ENCODE data around the gene CAMSAP1.

DNA sequence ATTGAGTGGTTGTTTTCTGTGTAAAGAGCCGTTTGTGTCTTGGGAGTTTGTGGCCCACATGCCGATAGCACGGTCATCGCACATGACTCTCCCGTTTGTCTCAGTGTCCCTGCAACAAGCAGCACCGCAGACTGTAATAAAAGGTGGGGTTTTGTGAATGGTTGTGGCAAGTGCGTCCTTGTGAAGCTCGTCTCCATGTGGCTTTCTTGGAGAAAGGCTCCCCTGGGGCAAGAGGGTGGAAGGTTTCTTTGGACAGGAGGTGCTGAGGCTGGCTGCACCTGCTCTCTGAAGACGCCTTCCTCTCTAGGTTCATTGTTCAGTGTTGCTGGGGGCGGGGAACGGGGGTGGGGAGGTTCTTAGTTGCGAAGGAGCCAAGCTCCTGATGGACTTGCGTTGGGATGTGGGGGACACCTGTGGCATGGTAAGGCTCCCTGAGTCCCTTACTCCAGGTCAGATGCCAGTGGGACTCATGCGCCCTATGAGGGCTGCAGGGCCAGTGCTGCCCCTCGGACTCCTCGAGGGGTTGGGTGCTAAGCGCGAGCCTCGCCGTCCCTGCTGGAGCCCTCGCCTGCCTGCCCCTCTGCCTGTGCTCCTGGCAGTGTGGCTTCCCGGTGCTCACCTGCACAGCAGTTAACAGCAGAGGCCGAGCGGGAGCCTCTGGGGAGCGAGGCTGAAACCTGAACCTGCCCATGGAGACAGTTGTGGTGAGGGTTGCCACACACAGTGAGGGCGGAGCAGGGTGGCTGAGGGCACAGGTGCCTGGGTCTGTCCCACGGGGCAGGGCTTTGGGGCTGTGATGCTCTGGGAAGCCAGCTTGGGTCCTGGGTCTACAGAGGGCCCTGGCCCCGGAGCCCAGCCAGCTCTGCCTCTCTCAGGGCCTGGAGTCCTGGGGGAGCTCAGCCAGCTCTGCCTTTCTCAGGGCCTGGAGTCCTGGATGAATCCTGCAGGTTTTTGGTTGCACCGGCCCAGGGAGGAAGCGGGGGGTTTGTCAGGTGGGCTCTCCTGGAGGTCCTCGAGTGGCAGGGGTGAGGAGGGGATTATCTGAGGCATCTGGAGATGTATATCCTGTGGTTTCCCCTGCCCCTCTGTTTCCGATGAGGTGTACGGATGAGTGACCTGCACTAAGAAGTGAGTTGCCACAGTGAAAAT, 23.0 kb downstream of the WDR5 start:
- RRBS, result 100% methylated on average over 2 of the region's 33 CpGs

DNA sequence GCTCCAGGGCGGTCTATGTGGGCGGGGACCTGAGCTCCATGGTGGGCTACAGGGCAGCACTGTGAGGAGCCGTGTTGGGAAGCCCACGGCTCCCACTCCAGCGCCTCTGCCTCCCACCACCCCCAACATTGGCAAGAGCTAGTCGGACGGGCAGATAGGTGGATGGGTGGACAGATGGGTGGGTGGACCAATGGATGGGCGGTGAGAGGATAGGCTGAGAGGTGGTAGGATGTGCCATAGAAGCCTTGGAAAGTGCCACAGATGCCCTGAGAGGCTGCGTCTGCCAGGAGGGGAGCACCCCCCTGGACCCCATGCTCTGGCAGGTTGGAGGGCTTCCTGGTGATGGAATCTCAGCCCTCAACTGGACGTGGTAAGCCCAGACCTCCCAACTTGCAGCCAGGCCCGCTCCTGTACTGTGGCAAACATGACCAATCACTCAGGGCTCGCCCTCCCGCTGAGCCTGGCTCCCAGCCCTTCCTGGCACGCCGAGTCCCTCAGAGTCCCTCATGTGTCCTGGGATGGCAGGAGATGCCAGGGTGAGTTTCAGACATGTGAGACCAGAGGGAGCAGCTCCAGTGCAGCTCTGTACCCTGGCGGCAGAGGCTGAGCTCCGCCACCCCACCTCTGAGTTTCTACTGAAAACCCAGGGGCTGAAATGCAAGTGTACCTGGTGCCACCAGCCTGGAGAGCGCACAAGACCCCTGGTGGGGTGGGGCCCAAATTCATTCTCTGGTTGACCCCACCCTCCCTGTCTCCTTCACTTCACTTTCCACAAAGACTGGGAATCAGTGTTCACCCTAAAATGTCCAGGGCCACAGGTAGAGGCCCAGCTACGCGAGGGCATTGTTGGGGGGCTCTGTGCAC, 42.1 kb upstream of the RXRA start:
- RRBS, result no CpG with 5 or more reads among the region's 20 CpGs

DNA sequence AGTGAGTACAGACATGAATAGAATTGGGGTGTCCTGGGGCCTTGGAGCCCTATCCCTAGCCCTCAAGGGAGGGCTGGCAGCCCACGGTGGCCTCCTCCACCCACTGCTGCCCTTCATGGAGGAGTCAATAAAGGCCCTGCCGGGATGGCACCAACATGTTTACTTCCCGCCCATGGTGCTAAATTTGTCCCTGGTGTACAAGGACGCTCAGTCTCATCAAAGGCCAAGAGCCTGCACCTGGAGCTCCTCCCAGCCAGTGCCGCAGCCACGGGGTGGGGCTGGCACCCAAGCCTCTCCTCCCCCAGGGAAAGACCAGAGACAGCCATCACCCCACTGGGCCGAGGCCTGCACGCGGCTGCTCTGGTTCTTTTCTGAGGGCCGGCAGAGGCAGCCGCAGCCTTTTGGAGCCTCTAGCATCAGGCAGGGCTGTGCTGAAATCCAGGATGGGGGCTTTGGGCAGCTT, 34.8 kb upstream of the RXRA start:
- RRBS, result no CpG with 5 or more reads among the region's 11 CpGs

DNA sequence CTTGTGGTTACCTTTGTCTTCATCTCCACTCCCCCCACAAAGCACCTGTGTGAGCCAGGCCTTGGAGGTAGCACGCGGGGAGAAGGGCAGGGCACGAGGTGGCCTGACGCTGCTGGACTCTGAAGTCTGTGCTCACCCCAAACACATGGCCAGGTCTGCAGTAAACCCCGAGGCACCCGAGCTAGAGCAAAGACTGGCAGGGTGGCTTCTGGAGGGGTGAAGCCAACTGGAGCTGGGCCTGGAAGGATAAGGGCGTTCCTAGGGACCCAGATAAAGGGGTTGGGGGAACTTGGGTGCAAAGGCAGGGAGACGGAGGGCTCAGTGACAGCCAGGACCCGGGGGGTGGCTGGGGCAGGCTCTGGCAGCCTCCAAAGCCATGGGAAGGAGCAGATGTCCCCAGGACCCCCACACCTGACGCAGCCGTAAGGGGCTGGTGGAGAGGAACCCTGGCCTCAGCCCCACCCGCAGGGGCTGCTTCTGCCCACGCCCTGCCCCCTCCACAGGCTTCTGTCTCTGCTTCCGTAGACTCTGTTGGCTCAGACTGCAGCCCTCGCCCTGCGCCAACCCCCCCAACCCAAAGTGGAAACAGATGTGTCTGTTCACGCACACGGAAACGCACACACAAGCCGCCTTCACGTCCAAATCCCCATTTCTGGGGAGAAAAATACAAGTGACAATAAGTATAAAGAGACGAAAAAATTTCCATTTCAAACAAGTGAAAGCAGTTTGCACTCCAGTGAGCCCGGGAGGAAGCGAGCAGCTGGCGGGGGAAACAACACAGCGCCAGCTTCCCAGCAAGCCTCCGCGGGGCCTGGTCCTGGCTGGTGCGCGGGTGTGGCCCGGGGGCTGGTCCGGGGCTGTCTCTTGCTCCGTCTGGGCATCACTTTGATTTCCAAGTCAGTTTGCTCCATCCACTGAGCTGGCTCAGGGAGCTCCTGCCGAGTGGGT, 32.7 kb upstream of the RXRA start:
- RRBS, result 8% methylated on average over 9 of the region's 34 CpGs

DNA sequence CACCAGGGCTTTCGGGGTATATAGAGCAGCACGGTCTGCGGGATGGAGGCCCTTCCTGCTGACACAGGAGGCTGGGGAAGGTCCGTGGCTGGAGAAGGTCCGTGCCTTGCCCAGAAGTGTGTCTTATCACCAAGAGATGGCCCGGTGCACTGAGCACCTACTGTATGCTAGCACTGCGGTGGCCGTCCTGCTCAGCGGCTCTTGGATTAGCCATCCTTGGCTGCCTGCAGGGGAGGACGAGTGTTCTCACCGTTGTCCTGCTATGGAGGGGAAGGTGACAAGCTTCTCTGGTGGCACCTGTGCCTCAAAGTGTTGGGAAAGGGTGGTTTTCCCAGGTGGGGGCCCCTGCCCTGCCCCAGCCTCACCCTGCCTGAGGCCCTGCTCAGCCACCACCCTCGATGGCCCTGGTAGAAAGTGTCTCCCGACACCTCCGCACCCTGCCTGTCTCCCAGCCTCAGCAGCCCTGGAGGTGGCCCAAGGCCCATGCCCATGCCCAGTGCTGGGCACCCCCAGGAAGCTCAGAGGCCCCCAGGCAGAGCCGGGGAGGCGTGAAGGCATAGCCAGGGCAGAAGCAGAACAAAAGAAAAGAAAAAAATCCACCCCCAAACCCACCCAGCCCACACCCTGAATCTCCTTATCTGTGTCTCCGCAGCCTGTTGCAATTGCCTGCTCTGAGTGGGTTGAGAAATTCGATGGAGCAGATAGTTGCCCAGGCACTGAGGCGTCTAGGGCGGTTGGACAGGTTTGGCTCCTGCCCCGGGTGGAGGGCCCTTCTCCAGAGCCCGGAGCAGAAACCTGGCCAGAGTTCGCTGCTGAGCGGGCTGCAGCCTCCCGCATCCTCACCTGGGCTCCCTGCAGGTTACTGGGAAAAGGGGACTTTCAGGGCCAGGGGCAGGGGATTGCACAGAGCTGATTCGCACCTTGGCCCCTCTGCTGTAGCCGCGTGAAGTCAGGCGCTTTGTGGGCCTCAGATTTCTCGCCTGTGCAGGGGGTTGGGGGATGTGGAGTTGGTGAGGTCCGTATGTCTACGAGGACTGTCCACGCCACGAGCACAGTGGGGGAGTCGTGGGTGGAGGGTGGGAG, 30.6 kb downstream of the RXRA start:
- RRBS, result no CpG with 5 or more reads among the region's 35 CpGs

- RRBS, result no CpG with 5 or more reads among the region's 20 CpGs
These were observed 48.2 kb downstream of the RXRA start for GRCh38 chr9:134374341-134374973.

GRCh38 chr9:134374974-134375681, 48.9 kb downstream of the RXRA start:
- RRBS, result 6% methylated on average over 2 of the region's 19 CpGs

DNA sequence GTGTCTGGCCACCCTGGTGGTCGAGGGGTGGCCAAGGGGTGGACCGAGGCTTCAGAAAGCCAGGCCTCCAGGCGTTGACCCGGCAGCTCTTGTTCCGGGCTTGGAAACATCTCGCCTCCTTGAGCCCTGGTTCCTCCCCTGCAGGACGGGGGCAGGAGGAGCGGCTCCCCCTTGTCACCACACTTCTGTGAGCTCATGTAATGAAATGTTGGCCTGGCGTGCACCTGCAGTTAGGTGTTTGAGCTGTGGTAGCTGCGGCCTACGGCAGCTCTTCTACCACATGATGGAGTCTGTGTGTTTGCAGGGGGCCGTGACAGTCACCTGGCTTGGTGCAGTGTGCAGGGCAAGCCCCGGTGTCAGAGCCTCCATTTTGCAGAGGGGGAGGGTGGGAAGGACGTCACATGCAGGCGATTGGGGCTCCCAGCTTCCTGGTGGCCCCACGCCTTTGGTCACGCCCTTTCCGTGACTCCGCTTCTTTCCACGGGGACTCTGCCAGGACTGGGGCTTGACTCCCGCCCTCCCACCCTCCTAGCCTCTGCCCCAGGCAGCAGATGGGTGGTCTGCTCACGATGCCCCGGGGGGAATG, 65.6 kb downstream of the RXRA start:
- RRBS, result 100% methylated on average over 1 of the region's 23 CpGs

- RRBS, result no CpG with 5 or more reads among the region's 7 CpGs
These were observed 70.6 kb downstream of the RXRA start for GRCh38 chr9:134396845-134397240.

DNA sequence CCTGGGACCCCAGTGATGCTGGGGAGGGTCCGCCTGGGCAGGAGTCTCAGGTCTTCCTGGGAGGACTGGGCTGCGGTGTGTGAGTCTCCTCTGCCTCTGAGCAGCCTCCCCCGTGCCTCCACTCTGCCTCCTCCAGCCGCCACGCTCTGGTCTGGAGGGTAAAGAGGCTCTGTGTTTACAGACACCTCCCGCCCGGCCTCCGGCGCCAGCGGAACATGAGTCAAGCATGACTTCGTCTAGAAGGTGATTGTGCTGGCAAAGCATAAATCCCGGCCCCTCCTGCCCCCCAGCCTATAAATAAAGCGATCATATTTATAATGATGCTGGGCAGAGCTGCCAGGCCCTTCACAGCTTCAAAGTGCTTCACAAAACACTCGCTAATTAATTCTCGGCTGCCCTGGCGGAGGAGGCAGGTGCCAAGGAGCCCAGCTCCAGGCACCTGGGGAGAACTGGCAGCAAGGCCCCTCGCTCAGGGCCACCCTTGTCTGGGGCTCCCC, 87.6 kb downstream of the RXRA start:
- RRBS, result 4% methylated on average over 5 of the region's 17 CpGs

DNA sequence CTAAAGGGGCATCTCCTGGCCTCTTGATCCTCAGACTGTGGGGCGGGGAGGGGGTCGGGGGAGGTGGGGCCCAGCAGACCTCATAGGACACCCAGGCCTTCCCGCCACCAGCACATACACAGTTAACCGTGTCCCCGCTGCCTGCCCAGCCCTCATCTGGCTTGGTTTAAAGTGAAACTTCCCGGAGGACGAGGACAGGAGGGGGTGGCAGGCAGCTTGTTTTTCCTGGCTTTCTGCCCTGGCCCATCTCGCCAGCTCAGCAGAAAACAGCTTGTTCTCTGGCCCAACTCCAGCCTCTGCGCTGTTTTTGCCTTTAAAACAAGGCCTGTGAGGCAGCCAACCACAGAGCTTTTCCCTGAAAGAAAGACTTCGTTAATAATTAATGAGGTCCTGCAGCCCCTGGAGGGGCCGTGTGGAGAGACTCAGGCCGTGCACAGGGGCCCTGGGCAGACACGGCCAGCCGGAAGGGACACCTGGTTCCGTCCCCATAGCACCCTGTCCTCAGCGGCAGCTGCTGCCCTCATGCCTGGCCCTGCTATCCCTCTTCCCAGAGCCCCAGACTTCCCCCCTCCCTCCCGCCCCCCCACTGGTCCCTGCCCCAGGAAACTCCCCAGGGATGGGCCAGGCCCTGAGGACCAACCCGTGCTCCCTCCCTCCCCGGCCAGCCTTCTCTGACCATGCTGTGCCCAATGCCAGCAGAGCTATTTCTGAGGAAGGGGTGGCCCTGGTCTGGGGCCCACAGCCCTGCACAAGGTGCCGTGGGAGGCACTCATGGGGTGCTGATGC, 108.8 kb downstream of the RXRA start:
- RRBS, result no CpG with 5 or more reads among the region's 20 CpGs

DNA sequence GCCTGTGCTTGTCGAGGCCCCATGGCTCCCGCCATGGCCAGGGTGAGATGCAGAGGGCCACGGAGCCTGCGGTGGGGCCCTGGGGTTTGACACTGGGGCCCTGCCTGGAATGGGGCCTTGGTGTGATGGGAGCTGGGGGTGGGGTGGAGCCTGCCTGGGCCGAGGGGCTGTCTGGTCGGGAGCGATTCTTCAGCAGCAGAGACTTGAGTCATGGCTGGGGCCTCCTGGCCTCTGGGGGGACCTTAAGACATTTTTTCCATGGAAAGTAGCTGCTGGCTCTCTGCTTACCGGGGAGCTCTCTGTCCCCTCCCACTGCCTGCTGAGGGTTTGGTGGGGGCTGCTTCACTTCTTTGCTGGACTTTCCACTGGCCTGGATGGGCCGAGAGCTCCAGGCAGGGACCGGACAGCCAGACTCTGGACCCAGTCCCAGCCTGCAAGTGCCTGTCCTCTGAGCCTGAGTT, 132.2 kb downstream of the RXRA start:
- RRBS, result 93% methylated on average over 3 of the region's 10 CpGs

DNA sequence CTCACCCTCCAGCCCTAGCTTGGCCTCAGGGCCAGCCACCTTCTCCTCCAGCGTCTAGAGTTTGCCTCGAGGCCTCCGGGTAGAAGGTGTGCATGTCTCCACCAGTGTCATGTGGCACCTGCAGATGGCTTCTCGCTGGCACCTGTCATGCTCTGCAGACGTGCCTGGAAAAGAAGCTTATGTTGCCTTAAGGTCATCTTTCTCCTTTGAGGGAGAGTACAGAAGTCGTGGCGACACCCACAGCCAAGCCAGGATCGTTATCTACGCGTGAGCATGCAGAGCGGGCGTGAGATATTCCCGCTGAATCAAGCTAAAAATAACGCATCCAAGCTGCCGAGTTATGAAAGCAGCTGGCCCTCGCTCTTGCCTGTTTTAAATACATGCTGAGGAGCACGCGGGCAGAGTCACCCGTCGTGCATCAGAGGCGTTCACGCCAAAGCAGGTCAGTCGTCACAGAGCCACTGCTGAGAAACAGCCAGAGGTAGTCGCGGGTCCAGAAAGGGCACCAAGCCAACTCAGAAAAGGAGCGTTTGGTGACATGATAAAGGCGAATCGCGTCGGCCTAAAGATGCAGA, 79.7 kb upstream of the FCN2 start:
- RRBS, result no CpG with 5 or more reads among the region's 30 CpGs

DNA sequence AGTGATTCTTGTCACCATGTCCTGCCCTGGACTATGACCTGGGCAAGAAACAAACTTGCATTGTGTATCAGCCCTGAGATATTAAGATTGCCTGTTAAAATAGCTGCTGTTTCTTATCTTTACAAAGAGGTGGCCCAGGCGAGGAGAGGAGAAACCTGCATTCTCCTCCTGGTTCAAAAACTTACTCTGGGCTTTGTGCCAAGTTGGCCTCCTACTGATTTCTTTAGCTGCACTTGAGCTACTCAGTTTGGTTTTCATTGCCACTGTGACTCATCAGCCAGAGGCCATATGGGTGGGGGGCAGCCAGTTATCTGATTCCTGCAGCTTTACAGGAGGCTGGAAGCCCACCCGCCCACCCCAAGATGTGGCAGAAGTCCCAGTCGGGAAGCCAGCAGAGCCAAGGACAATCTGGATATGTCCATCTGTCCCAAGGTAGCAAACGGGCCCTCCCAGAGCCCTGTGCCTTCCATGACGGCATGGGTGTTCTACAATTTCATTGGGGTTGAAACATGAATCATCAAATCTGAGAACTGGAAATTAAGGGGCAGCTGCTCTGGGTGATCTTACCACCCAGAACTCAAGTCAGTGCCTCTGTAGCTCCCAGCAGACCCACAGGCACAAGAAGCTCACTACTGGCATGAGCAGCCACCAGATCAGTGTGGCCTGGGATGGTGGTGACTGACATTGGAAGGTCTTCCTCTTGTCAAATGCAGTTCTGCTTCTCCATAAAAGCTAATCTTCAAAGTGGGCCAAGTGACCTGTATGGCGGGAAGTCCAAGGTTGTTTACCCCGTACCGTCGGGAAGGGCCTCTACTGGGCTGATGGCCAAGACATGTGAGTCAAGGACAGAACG, 15.5 kb downstream of the FCN2 start:
- RRBS, result no CpG with 5 or more reads among the region's 10 CpGs

DNA sequence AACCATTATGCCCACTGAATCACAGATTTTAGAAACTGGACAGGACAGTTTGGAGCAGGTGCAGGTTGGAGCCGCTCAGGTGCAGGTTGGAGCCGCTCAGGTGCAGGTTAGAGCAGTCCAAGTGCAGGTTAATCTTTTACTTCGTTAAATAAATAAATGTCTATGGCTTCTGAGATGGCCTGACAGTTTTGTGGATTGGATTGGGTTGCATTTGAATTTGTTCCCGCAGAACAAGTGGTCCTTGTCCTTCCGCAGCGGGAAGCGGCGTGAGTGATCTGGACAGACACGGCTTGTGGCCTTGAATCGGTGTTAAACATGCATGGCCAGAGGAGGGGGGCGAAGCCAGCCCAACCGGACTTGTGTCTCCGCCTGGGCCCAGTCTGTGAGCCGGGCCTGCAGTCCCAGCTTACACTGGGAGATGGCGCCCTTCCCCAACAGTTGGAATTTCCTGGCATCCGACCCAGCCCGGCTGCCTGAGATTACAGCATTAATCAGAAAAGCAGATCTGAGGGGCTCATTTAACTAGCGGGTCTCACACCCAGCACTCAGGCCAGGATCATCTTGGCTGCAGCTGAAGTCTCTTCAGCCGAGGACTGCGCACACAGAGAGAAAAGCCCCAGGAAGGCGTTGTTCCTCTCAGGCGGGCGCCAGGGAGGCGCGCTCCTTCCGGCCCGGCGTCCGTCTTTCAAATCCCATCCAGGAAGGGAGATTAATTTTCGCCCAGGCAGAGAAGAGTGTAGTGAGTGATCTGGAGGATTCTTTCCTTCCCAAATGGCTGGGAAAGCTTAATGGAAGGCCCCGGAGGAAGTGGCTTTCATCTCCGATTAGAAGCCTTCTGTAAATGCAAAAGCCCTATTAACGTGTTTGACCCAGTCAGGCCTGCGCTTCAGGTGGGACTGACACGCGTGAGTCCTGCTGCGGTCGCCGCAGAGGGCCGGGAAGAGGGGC, 1.4 kb upstream of the OLFM1 start:
- RRBS, result 3% methylated on average over 6 of the region's 40 CpGs

- RRBS, result 18% methylated on average over 1 of the region's 9 CpGs
These were observed 15.5 kb downstream of the OLFM1 start for GRCh38 chr9:135102996-135103335.

DNA sequence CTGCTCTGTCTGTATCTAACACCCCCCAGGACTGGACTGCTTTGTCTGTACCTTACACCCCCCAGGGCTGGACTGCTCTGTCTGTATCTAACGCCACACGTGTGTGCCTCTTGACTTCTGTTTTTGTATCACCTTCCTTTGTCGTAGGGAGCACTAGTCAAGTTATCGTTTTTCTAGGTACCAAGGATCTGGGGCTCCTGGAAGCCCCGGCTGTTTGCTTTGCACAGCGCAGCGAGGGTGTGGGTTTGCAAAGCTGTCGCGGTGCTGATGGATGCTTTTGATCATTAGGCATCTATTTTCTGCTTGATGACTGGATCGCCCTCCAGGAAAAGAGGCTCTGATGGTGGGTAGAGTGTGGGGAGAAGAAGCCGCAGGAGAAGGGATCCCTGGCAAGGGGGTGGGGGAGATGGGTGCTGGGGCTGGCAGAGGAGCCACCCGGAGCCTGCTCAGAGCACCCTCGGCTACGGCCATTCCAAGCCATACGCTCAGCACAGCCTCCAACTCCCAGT, 21.7 kb downstream of the OLFM1 start:
- RRBS, result no CpG with 5 or more reads among the region's 15 CpGs

DNA sequence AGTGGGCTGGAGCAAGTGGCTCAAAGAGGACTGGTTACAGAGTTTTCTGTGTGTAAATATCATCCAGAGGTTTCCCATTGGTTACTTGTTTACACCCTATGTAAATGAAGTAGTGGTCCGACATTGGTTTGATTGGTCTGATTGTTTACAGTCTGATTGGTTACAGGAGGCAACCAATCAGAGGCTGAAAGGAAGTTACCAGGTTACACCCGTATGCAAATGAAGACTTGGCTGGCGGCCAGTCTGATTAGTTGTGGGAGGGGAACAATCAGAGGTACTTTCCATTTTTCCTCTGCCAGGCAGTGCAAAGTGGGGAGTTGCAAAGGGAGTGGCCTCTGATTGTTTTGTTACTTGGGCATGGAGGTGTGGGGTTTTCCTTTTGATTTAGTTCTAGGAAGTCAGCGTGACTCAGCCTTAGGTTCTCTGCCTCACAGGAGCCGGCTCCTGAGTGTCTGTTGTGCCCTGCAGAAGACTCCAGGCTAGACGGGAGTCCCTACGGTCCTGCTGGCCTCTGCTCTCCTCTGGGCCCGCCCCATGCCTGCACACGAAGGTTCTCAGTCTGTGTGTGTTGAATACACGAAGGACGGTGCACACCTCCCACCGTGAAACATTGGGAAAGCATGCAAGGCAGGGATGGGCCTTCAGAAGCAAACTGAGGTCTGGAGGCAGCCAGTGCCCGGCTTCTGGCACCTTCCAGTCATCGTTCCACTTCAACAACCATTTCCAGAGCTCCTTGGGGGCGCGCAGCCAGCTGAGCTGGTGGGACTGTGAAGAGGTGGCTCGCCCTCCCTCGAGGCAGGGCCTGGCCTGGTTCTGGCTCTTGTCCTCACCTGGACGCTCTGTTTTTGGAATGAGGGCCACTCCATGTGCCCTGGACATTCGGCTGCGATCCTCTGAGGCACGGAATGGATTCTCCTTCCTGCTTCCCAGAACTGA, 43.0 kb downstream of the OLFM1 start:
- RRBS, result no CpG with 5 or more reads among the region's 22 CpGs

- RRBS, result no CpG with 5 or more reads among the region's 10 CpGs
These were observed 358 bp upstream of the MRPS2 start for GRCh38 chr9:135500222-135500426.

DNA sequence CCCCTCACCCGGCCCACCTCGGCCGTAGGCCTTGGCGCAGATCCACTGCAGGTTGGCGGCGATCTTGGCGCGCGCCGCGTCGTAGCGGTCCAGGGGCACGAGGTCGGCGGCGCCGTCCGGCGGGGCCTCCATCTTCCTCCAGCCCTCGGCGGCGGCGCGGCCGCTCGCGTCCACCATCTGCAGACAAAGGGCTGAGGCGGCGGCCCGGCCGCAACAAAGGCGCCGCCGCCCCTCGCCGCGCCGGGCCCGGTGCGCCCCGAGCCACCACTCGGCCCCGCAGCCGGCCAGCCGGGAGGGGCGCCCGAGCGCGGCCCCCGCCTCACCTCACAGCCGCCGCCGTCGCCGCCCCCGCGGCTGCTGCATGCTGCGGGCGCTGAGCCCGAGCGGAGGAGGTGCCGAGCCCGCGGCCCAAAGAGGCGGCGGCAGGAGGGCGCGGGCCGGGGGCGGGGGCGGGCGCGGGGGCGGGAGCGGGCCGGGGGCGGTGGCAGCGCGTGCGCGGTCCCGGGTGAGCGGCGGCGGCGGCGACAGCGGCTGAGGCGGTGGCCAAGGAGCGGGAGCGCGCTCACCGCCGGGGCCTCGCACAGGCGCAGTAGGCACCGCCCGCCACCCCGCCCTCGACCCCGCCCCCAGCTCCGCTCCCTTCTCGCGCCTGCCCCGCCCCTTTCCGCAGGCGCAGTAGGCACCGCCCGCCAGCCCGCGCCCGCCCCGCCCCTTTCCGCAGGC, at the start of gene CAMSAP1:
Gene CAMSAP1, minus strand, starts transcription at position 564 of the 723 bp plus-strand sequence.
- RRBS, result under 1% methylated on average over 45 of the region's 115 CpGs